Daoy (cell line): ENCODE measurements around the gene KIF2A.

GRCh38 chr5:61441576-61441928 is 109.5 kb downstream of the ZSWIM6 start:
- RAMPAGE, long total RNA = no peak

GRCh38 chr5:61637346-61637963 is 305.4 kb downstream of the ZSWIM6 start:
- RAMPAGE, long total RNA = no peak

DNA sequence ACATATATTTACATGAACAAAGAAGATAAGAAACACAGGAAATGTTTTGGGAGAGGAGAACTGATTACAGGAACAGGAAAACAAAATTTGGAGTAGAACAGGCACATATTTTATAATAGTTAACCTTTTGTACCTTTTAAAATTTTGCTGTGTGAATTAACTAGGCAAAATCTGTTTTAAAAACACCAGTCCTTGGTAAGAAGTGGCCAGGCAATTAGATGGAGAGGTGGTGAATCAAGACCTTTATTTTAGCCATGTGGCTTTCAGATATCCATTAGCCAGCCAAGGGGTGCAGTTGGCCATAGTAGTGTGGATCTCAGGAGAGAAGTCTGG is 40.5 kb upstream of the KIF2A start:
- RAMPAGE, long total RNA = no peak

GRCh38 chr5:62305723-62306788 is at the start of gene KIF2A:
KIF2A (plus strand) TSS chr5:62306206.
- RAMPAGE, long total RNA = start-site peak on the plus strand at chr5:62306434-62306467, 333 and 27 reads in 2 replicates

- RAMPAGE, long total RNA = no peak
These were observed 359.1 kb downstream of the LRRC70 start for GRCh38 chr5:62937601-62938194.

DNA sequence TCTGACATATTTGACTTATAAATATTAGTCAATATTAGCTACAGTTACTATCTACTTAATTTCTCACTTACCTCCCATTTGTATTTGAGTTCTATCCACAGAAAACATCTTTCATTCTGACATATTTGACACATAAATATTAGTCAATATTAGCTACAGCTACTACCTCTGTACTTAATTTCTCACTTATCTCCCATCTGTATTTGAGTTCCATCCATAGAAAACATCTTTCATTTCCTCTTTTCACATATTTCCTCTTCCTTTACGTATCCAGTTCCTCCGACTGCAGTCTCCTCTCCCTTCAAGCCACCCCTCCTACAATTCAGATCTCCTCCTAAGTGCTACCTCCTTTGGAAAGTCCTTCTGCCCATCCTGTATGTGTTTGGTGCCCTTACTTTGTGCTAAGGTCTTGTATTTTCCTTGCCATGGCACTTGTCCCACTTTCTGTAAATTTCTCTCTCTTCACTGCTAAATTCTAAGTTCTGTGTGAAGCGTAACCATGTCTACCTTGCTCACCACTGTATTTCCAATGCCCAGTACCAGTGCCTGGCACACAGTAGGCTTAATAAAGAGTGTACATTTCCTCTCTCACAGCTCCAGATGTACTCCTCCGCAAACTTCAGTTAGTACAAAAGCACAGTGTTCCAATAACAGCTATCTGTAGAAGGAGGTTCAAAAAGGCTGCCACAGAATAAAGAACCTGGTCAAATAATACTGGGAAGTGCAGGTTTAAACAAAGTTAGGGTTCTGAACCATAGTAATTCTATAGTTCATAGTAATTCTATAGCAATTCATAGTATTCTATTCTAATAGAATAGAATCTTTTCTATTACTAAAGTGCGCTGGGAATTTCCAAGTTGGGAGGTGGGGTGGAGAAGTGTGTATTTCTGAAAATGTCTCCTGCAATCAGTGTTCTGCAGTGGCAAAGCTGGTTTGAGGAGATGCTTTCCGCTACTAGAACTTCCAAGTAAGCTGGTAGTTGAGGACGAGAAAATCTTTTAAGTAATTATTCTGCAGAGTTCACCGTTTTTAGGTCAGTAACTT is 1.3 kb downstream of the SREK1IP1 start:
- RAMPAGE, long total RNA = no peak

DNA sequence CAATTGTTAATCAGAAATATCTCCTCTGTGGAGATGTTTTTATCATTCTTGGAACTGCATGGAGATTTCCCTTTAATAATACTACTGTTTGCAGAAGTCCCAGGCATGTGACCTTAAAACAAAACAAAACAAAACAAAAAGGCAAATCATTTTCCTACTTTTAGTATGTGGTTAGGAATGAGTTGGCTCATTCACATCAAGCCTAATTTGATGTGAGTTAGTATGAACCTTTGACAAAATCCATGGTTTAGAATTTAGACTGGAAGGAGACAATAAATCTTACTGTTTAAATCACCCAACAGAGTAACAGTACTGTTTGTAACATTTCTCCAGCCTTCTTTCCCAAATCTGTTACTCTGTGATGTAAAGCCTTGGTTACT is 67.7 kb downstream of the CWC27 start:
- RAMPAGE, long total RNA = no peak

GRCh38 chr5:65810027-65810535 is 88.1 kb downstream of the NLN start:
- RAMPAGE, long total RNA = no peak

GRCh38 chr5:65867478-65868086 is 58.8 kb upstream of the ERBIN start:
- RAMPAGE, long total RNA = no peak

DNA sequence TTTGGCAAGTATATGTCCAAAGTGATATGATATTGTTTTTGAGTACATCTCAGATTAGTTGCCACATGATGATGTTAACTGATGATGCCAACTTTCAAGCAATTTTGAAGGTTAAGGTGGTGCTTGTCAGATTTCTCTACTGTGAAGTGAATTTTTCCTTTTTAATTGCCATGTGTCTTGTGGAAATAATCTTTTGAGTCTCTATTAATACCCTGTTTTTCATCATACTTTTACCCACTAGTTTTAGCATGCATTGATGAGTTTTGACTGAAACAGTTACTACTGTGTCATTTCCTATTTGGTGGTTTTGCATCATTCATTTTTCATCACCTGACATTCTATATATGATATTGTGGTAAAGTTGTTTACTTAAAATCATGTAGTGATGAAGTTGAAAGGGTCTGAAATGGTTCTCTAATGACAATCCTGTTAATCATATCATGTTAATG is 83.9 kb downstream of the ERBIN start:
- RAMPAGE, long total RNA = no peak

DNA sequence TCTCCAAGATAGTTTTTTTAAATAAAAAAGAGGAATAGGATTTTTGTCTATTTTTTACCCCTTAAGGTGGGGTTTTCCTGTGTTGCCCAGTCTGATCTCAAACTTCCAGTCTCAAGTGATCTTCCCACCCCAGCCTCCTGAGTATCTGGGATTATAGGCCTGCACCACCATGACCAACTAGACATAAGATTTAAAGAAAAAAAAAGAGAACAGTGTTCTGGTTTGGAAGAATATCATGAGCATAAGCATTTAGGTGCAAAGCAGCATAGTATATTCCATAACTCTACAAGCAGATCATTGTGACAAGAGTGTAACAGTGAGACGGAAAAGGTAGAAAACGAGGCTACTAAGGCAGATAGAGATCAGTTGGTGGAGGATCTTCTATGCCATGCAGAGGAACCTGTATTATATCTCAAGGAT is 105.5 kb downstream of the ERBIN start:
- RAMPAGE, long total RNA = no peak

GRCh38 chr5:66159007-66159395 is 14.9 kb downstream of the SREK1 start:
- RAMPAGE, long total RNA = no peak

DNA sequence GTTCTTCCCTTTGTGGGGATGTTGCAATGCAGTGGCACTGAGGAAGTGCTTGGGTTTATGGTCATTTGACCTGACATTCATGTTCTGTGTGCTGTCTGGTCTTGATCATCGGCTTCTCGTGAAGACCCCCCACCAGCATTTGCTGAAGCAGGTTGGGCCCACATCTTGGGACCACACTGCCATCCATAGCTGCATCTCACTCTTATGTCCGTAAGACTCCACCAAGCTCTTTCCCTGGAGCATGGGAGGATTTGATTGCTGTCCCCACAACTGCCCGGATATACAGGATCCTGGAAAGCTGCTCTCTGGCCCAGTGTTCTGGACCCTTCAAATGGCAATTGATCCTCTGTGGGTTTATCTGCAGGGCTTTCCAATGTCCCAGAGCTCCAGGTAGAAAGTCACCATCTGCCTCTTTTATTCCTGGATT is 214.5 kb downstream of the SREK1 start:
- RAMPAGE, long total RNA = no peak

- RAMPAGE, long total RNA = no peak
These were observed 94.4 kb downstream of the MAST4 start for GRCh38 chr5:66690564-66690958.

- RAMPAGE, long total RNA = no peak
These were observed 207.4 kb downstream of the CD180 start for GRCh38 chr5:66989110-66989702.

- RAMPAGE, long total RNA = no peak
These were observed 14.1 kb downstream of the CD180 start for GRCh38 chr5:67182271-67183045.

- RAMPAGE, long total RNA = no peak
These were observed 18.4 kb upstream of the CD180 start for GRCh38 chr5:67214823-67215553.

- RAMPAGE, long total RNA = no peak
These were observed 118.7 kb upstream of the CD180 start for GRCh38 chr5:67315013-67315993.

DNA sequence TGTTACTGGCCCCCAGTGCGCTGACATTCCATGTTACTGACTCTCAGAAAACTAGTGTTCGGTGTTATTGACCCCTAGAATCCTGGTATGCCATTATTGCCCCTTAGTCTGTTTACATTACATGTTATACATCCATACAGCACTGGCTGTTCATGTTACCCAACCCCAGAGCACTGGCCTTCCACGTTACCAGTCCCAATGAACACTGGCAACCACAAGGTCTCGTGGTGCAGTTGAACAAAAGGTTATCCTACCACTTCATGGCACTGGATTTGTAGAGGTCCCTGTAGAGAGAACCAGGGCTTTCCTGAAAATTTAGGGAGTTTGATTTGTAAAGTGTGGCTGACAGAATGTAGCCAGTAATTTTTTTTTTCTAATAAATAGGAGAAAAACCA is 278.3 kb upstream of the CD180 start:
- RAMPAGE, long total RNA = no peak

GRCh38 chr5:67699409-67700046 is 502.9 kb upstream of the CD180 start:
- RAMPAGE, long total RNA = no peak